Measurements from ENCODE around the gene HCN4.

DNA sequence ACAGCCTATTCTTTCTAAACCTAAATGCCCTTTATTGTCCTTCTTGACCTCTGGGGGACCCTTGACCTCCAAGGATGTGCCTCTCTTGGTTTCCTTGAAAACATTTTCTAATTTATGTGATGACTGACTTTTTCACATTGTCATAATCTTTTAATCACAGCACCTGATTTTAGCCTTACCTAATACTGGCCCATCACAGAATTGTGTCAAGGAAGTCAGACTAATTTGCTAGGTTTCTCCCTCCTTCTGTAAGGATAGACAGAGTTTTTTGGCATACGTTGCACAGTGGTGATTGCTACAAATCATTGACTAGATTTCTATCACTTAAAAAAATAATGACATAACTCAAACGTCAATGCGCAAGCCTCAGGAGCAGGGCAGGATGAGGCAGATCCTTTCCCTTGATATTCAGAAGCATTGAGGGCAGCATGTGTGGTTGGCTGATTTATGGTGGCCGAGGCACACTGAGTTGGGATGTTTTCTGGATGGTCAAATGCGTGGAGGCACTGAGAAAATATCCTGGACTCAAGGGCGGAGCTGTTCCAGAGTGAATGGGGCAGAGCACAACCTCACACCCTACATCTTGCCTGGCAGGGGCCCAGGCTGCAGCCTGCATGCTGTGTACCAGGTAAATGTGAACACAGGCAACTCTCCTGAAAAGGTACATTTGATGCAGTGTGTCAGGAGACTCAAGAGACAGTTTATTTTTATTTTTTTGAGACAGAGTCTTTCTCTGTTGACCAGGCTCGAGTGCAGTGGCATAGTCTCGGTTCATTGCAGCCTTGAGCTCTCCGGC lies 14.4 kb downstream of the THSD4 start:
- RRBS = no CpG with 5 or more reads among the region's 9 CpGs
CAGE:
- cytosol, long polyA plus RNA = no peak
- long polyA plus RNA = no peak
- nucleus, long polyA plus RNA = no peak

GRCh38 chr15:71149898-71150383 lies 34.7 kb downstream of the THSD4 start:
- RRBS = no CpG with 5 or more reads among the region's 6 CpGs
CAGE:
- cytosol, long polyA plus RNA = no peak
- long polyA plus RNA = no peak
- nucleus, long polyA plus RNA = no peak

- RRBS = no CpG with 5 or more reads among the region's 14 CpGs
CAGE:
- cytosol, long polyA plus RNA = no peak
- long polyA plus RNA = no peak
- nucleus, long polyA plus RNA = no peak
Measured at GRCh38 chr15:71173993-71174319, 58.7 kb downstream of the THSD4 start.

DNA sequence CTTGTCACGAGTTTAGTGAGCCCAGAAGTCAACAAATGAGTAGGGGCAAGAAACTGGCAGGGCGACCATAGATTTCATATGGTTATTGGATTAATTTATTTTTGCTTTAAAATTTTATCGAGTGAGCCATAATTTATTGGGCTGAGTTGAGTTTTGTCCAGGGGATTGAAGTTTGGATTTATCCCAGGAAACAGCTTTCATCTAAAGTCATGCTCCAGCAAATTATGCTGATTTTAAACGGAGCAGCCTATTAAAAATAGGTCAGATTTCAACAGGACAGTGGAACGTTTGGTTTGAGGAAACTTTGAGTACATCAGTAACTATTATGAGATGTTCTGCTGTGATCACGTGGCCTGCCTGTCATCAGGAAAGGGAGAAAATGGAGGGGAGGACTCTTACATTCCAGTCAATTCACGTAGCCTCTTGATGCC lies 163.5 kb downstream of the THSD4 start:
- RRBS = no CpG with 5 or more reads among the region's 7 CpGs
CAGE:
- cytosol, long polyA plus RNA = no peak
- long polyA plus RNA = no peak
- nucleus, long polyA plus RNA = no peak

GRCh38 chr15:71337087-71337944 lies 222.0 kb downstream of the THSD4 start:
- RRBS = no CpG with 5 or more reads among the region's 8 CpGs
CAGE:
- cytosol, long polyA plus RNA = no peak
- long polyA plus RNA = no peak
- nucleus, long polyA plus RNA = no peak

- RRBS = no CpG with 5 or more reads among the region's 4 CpGs
CAGE:
- cytosol, long polyA plus RNA = no peak
- long polyA plus RNA = no peak
- nucleus, long polyA plus RNA = no peak
Measured at GRCh38 chr15:71455055-71455527, 339.8 kb downstream of the THSD4 start.

- RRBS = no CpG with 5 or more reads among the region's 4 CpGs
CAGE:
- cytosol, long polyA plus RNA = no peak
- long polyA plus RNA = no peak
- nucleus, long polyA plus RNA = no peak
Measured at GRCh38 chr15:71508004-71508668, 302.2 kb upstream of the NR2E3 start.

DNA sequence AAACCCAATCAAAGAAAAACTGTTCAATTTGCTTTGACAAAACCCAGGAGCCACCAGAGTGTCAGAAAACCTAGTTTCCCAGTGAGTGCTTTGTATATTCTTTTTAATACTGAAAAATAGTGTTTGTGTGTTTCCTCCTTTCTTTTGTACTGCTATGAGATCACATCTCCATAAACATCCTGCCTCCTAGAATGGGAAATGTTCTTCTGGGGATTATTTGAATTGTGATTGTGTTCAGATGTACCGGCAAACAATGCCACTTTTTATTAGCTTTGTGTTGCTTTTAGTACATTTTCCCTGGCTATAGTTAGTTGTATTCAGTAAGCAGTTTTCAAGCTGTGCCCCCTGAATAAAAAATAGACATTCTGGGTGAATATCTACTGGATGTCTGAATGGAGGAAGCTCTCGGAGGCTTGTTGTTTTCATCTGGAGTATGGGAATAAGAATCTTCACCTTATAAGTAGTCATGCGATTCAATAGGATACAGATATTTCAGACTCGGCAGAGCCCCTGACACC lies 148.0 kb upstream of the NR2E3 start:
- RRBS = no CpG with 5 or more reads among the region's 4 CpGs
CAGE:
- cytosol, long polyA plus RNA = no peak
- long polyA plus RNA = no peak
- nucleus, long polyA plus RNA = no peak

DNA sequence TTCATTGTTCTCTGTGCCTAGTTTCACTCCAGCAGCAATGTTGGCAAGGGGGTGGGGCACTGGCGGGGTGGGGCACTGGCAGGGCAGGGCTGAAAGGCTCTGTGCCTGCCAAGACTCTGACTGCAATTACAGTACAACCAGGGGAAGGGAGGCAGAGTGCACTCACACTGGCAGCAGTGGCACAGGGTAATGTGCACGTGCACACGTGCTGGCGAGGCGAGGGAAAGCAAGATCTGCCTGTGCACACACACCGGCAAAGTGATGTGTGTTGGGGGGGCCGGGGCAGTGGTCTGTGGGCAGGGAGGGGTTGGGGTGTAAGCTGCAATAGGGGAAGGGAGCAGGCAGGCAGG lies 31.6 kb downstream of the MYO9A start:
- RRBS = 94% methylated on average over 1 of the region's 7 CpGs
CAGE:
- cytosol, long polyA plus RNA = no peak
- long polyA plus RNA = no peak
- nucleus, long polyA plus RNA = no peak

DNA sequence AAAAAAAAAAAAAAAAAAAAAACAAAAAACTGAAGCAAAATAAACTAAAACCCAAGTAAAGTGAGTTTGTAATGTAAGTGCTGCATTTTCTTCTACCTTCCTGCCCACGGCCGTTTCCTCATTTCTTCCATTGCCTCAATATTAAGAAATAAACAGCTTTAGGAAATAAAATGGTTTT lies 3.3 kb downstream of the PKM start:
- RRBS = no CpG with 5 or more reads among the region's 2 CpGs
CAGE:
- cytosol, long polyA plus RNA = no peak
- long polyA plus RNA = no peak
- nucleus, long polyA plus RNA = no peak

DNA sequence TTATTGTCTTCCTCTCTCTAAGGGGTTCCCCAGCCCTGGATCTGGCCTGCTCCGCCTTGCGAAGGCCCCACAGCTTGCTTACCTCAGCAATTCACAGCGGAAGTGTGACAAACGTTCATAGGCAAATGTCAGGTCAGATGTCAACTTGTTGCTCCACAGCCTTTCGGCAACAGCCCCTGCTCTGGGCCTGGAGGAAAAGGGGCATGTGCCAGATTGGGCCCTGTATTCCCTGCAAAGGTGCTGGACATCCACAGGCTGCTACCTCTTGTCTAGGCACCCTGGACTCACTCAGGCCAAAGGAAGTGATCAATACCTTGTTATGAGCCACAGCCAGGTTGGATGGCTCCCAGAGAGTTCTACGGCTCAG lies 25.4 kb upstream of the CELF6 start:
- RRBS = no CpG with 5 or more reads among the region's 6 CpGs
CAGE:
- cytosol, long polyA plus RNA = no peak
- long polyA plus RNA = no peak
- nucleus, long polyA plus RNA = no peak

DNA sequence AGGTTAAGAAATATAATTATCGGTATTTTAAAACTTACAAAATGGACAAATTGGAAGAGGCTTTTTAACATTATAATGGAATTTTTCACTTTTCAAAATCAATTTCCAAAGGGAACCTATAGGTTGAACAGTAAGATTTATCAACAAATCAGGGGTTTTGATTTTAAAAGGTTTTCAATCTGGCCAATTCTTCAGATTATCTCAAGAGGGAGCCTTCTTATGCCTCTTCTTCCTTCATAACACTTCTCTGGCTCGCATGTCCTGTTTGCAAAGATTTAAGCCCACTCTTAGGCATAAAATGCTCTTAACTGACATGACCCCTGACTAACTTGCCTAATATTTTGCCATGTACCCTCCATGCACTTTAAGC lies 1.3 kb upstream of the ARIH1 start:
- RRBS = no CpG with 5 or more reads among the region's 2 CpGs
CAGE:
- cytosol, long polyA plus RNA = no peak
- long polyA plus RNA = no peak
- nucleus, long polyA plus RNA = no peak

DNA sequence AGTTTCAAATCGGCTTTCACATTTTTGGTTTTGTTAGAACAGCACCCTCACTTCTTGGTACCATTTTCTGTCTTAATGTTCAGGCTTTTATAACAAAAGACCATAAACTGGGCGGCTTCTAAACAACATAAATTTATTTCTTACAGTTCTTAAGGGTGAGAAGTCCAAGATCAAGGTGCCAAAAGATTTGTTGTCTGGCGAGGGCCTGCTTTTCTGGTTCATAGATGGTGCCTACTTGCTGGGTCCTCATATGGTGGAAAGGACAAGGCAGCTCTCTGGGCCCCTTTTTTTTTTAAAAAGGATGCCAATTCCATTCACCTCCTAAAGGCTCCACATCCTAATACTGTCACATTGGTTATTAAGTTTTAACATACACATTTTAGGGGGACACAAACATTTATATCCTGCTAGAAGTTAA lies 89.9 kb upstream of the GOLGA6B start:
- RRBS = no CpG with 5 or more reads among the region's 3 CpGs
CAGE:
- cytosol, long polyA plus RNA = no peak
- long polyA plus RNA = no peak
- nucleus, long polyA plus RNA = no peak

DNA sequence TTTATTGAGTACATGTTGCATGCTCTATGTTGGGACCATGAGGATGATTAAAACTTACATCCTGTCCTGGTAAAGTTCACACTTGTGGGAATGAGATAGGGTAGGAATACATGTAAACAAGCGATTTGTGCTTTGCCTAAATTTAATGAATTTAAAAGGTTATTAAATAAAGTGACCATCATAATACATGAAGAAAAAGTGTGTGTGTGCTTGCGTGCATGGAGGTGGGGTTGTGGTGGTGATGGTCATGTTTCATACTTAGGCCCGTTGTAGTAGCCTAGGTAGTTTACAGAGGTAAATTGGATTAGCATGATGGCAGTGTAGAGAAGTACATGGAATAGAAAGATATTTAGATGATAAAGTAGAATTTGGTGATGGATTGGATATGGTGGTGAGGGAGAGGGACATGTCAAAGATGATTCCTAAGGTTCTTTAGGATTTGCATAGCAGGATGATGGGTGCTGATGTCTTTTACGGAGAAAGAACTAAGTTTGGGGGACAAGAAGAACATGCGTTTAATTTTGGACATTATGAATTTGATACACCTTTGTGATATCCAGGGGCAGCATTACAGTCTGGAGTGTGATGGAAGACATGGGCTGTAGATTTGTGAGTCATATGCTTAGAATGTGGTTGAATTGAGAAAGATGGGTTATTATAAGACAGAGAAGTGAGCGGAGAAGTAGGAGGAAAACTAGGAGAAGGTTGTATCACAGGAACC lies 20.4 kb downstream of the NEO1 start:
- RRBS = no CpG with 5 or more reads among the region's 6 CpGs
CAGE:
- cytosol, long polyA plus RNA = no peak
- long polyA plus RNA = no peak
- nucleus, long polyA plus RNA = no peak

DNA sequence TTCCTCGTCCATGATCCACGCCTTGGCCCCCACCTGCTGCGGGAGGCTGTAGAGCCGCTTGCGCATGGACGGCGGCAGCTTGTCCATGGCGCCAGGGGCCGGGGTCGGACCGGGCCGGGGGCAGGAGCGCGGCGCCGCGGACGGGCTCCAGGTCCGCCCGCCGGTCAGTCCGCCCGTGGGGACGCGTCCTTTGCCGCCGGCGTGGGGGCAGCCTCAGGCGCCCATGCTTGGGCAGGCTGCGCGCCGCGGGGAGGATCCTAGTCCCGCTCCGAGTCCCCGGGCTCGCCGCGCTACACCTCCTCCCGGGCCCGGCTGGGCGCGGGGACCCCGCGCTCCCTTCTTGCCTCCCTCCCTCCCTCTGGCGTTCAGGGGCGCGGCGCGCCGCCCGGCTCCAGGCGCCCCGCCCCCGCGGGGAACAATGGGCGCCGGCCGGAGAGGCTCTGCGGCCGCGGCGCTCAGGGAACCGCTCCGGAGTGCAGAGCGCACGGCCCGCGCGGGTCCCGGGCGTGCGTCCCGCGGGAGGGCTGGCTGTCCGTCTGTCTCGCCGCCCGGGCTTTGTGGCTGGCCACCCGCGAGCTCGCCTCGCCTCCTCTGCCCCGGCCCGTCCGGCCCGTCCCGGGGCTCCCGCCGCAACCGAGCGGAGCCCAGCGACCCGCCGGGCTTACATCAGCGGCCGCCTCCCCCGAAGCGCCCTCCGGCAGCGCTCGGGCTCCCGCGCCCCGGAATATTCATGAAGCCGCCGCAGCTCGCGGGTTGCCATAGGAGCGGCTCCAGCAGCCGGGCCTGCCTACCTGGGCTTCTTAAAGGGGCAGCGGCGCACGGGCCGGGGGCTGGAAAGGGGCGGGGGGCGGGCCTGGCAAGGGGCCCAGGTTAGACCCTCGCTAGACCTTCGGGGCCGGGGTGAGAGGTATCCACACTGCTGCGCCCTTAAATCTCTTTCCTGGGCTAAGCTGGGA lies at the start of gene HCN4:
Gene HCN4 (minus strand): TSS at position 775 of the 956 bp plus-strand sequence.
- RRBS = 2% methylated on average over 87 of the region's 121 CpGs
CAGE:
- cytosol, long polyA plus RNA = no peak
- long polyA plus RNA = no peak
- nucleus, long polyA plus RNA = no peak

- RRBS = no CpG with 5 or more reads among the region's 3 CpGs
CAGE:
- cytosol, long polyA plus RNA = no peak
- long polyA plus RNA = no peak
- nucleus, long polyA plus RNA = no peak
Measured at GRCh38 chr15:73374479-73374776, 5.7 kb upstream of the HCN4 start.

DNA sequence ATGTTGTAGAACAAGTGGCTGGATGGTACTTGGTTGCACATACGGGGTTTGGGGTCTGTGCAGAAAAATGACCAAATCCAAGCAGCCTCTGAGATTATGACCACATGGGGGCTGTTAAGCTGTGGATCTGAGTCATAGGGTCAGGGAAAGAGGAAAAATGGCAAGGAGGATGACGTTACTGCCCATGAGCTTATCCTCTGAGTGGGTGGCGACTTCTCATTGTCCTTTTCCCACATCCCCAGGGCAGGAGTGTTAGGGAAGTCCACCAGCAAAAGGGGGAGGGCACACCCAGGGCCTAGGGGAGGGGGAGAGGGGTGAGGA lies 2.5 kb downstream of the CD276 start:
- RRBS = no CpG with 5 or more reads among the region's 3 CpGs
CAGE:
- cytosol, long polyA plus RNA = no peak
- long polyA plus RNA = no peak
- nucleus, long polyA plus RNA = no peak

DNA sequence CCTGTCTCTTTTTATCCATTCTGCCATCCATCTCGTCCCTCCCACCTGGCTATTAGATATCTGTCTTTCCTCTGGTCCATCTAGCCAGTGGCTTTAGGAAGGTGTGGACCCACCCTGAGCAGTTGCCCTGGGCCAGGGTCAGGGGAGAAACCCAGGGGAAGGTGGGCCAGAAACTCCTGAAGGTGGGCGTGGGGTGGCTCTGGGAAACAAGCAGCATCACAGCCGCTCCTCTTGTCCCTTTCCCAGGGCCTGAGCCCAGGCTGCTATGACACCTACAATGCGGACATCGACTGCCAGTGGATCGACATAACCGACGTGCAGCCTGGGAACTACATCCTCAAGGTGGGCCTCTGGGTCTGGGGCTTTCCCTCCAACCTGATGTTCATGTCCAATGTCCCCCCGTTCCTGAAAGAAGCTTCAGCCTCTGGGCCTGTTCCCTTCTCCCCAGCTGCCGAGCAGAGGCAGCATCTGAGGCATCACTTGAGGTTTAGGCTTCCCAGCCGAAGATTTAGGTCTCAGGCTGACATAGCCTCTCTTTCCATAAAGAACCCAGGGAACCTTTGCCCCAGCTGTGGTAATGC lies 21.4 kb downstream of the LOXL1 start:
- RRBS = no CpG with 5 or more reads among the region's 11 CpGs
CAGE:
- cytosol, long polyA plus RNA = no peak
- long polyA plus RNA = no peak
- nucleus, long polyA plus RNA = no peak

DNA sequence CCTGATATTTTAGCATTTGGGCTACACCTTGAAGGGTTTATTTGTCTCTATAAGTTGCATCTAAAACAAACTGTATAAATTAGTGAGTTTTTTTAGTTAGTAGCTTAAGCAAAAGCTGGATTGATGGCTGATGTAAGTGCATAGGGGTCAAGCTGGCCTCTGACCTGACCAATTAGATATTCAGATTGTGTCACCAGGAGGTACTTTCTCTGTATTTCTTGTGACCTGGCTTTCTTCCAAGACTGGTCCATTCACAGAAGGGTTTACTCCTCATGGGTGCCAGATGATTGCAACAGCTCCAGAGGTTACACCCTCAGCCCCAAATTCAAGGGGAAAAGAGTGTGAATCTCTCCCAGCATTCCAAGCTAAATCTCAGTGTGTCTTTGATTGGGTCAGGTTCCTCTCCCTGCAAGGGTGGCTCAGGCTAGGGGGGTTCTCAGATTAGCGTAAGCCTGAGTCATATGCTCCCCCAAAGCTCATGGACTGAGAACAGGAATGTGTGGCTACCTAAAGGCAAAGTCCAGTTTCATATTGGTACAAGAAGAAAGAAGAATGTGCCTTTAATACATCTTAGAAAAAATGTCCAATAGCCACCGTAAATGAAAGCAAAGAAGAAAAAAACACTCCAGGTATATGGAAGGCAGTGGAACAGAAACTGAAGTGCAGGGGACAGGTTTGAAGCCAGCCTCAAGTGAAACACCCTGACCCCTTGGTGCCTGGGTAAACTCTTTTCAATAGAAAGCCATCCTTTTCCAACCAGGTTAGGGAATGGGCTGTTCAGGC lies 16.5 kb downstream of the PML start:
- RRBS = no CpG with 5 or more reads among the region's 2 CpGs
CAGE:
- cytosol, long polyA plus RNA = no peak
- long polyA plus RNA = no peak
- nucleus, long polyA plus RNA = no peak

DNA sequence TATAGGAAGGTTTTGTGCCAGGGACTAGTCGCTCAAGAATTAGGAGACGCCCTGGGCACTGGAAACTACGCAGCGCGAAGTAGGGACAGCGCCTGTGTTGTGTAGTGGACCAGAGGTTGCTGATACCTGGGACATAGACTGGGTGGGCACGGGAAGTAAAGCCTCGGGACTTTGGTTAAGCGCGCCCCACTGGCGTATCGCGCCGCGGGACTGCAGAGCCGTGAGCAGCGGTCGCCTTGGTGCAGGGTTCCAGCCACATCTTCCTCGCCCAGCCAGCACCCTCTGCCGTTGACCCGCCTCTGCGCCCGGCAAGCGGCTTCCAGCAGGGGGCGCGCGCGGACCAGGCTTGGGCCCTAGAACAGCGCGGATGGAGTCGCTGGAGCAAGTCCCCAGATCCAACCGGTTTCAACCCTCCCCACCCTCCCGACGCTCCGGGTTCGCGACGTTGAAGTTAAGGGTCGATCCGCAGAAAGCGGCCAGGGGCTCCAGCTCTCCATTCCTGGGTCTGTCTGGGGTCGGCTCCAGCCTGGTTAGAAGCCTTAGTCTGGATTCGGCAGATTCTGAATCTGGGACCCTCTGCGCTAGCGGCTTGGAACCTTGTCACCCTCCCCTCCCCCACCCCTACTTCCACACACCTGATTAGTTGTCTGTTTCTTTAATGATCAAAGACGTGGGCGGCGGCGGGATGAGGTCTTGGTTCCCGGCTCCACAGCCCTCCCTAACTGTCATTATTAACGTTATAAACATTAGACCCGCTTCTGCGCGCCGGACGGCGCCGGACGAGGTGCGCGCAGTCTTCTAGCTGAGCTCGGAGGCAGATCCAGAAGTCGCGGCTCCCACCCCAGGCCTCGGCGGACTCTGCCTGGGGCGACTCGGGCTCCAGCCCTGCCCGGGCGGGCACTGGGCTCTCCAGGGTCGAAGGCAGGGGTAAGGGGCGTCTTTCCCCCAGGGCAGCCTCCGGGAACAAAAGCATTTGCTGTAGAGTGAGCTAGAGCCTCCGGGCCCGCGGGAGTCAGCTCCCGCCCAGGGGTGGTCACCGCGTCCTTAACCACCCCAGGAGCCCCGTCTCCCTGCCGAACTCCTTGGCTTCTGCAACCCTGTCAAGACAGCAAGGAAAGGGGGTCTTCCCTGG lies 2.6 kb upstream of the ISLR2 start:
- RRBS = 11% methylated on average over 26 of the region's 81 CpGs
CAGE:
- cytosol, long polyA plus RNA = no peak
- long polyA plus RNA = no peak
- nucleus, long polyA plus RNA = no peak

Measured in SK-N-SH (cell line).